MCF 10A (cell line): ENCODE results near the gene RPP40.

GRCh38 chr6:3745009-3745557 lies 6.4 kb downstream of the PXDC1 start:
- PRO-cap, result no peak
- RRBS, result no CpG with 5 or more reads among the region's 15 CpGs

DNA sequence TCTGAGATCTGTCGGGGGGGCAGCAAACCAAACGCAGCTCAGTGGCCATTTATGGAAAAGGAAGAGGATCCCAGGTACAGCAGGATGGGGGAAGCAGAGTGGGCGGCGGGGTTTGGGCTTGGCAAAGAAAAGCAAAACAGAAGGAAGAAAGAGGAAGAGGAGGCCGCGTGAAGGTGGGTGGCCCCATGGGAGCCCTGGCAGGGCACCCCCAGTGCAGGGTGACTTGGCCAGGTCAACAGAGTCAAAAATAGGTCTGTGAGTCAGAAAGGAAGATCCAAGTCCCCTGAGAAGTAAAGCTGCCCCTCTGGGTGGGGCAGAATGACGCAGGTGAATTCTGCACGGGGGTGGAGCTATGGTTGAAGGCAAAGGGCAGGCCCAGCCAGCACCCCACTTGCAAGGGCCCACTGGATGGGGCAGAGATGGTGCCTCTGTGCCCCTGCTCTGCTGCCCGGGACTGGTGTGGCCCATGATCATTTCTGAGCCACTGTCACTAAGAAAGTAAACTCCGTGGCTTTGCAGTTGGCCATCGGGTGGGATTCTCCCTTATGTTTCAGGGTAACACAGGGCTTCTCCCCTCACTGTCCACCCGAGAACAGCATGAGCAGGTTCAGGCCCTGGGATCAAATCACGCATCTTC lies 5.2 kb downstream of the PXDC1 start:
- PRO-cap, result no peak
- RRBS, result no CpG with 5 or more reads among the region's 13 CpGs

- PRO-cap, result no peak
- RRBS, result no CpG with 5 or more reads among the region's 5 CpGs
These were observed 8.1 kb upstream of the FAM50B start for GRCh38 chr6:3841096-3841378.

GRCh38 chr6:4133745-4134568 lies 1.4 kb downstream of the ECI2 start:
- PRO-cap, result bidirectional peak, plus-strand start at chr6:4134497, minus-strand start at chr6:4134437
- RRBS, result no CpG with 5 or more reads among the region's 9 CpGs

GRCh38 chr6:4219556-4219901 lies 84.2 kb upstream of the ECI2 start:
- PRO-cap, result no peak
- RRBS, result no CpG with 5 or more reads among the region's 2 CpGs

DNA sequence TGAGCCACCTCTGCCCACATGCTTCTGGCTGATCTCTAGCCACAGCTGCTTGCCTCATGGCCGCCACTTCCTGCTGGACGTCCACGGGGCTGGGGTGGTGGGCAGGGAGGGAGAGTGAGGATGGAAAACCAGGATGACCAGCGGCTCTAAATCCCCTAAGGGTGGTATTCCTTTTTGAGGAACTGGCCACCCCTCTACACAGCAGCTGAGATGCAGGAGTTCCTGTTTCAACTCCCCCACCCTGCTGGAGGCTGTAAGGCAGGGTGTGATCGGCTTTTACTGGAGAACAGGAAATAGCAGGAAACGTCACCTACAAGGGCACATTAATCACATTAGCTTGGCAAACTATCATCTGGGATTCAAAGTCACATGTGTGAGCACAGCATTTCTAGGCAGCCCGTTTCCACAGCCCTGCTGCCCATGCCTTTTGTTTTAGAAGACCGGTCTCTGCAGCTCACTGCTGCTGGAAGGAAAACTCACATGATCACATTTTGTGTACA lies 181.6 kb upstream of the ECI2 start:
- PRO-cap, result bidirectional peak, plus-strand start at position 430 of the sequence, minus-strand start at position 295 of the sequence
- RRBS, result no CpG with 5 or more reads among the region's 8 CpGs

DNA sequence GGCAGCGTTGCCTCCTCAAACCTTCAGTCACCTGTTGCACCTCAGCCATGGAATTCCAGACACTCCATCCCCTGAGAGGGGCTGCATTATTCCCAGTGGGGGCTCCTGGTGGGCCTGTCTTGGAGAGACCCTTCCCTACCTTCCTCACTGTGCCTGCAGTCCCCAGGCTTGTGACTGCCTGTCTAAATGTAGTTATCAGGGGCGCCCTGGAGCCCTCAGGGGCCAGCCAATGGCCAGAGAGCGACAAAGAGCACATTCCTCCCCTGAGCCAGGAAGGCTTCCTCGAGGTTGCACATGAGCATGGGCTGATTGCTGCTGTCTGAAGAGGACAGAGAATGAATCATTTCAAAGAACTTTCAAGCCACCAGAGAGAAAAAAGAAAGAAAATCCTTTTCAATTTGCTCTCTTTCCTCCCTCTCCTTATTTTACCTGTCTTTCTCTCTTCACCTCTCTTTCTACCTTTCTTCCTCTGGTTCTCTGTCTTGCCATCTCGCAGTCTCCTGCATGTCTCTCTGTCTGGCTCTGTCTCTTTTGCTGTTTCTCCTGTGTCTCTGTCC lies 211.7 kb upstream of the ECI2 start:
- PRO-cap, result no peak
- RRBS, result no CpG with 5 or more reads among the region's 5 CpGs

DNA sequence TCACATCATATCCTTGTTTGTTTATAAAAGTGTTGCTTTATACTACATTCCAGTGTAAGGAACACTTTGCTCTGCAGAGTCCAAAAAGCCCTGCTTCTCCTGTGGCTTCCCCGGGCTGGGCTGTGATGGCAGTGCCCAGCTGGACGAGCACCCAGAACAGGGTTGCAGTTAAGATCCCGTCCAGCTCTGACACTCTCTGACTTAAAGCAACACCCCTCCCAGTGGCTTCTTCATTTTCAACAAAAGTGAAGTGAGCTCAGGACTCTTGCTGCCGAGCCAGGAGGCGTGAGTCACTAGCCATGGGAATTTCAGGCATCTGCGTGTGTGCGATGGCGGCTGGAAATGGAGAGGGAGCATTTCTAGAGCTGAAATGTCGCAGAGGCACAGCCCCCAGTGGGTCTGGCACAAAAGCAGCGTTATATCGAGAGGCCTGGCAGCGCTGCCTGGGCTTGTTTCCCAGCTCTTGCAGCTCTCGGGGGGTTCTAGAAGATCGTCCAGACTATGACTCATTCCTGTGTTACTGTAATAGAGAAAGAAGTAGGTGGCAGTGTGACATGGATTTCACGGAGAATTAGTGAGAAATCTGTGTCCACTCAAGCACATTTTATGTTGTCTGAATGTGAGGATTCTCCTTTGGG lies 216.5 kb upstream of the ECI2 start:
- PRO-cap, result bidirectional peak, plus-strand start at position 305 of the sequence, minus-strand start at position 158 of the sequence
- RRBS, result no CpG with 5 or more reads among the region's 15 CpGs

GRCh38 chr6:4371203-4371838 lies 235.9 kb upstream of the ECI2 start:
- PRO-cap, result no peak
- RRBS, result no CpG with 5 or more reads among the region's 10 CpGs

GRCh38 chr6:4522321-4522783 lies 253.9 kb upstream of the CDYL start:
- PRO-cap, result no peak
- RRBS, result no CpG with 5 or more reads among the region's 7 CpGs

DNA sequence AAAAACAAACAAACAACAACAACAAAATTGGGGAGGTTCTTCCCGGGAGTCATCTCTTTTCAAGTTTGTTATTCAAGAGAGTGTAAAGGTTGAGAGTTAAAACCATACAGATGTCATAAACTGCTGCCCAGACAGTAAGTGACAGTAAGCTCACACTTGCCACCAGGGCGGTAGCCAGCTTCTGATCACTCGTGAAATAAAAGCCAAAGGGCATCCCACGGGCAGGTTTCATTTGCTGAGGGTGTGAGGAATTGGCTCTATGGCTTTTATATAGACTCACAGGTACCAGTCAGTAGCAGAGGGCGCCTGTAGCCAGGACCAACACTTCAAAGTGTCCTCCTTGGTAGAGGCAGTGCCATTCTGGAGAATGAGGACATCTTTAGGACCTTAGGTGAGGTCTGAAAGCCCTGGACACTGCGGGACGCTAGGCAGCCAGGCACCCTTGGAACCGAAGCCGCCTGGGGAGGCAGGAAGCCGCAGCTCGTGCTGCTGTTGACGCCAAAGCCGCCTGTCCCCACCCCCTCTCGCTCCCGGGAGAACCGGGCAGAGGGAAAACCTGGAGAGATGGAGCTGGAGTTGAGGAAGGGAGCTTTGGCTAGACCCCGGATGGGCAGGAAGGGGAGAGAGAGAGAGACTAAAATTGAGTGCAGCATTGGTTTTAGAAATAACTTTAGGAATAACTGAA lies 128.8 kb upstream of the CDYL start:
- PRO-cap, result bidirectional peak, plus-strand start at position 584 of the sequence, minus-strand start at position 476 of the sequence
- RRBS, result 3% methylated on average over 2 of the region's 17 CpGs

DNA sequence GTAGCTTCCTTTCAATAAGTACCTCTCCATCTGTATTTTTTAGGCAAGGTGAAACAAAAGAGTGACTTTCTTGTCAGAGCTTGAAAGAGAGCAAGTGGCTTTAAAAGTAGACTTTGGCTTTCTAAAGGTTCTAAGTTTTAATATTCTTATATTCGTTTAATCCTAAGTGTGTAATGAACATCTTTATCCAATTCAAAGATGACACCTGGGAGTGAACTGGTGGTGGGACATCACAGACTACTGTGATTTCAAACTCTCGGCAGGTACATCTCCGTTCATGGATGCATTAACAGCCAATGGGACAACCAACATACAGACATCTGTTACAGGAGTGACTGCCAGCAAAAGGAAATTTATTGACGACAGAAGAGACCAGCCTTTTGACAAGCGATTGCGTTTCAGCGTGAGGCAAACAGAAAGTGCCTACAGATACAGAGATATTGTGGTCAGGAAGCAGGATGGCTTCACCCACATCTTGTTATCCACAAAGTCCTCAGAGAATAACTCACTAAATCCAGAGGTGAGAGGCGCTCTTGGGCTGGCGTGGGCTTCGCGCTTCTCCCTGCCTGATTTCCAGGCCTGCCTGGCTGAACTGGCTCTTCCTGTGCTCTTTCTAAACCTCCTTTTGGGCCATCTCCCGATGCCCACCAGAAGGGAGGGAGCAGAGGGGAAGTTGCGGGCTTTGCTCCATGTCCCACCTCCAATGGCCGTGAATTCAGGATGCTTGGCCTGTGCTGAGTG lies 68.4 kb downstream of the RPP40 start:
- PRO-cap, result no peak
- RRBS, result no CpG with 5 or more reads among the region's 14 CpGs

- PRO-cap, result bidirectional peak, plus-strand start at chr6:5003819, minus-strand start at chr6:5003611; bidirectional peak, plus-strand start at chr6:5004102, minus-strand start at chr6:5004037
- RRBS, result under 1% methylated on average over 31 of the region's 61 CpGs
These were observed at the start of gene RPP40 for GRCh38 chr6:5003484-5004210. RPP40 (minus strand) TSS chr6:5004037.

DNA sequence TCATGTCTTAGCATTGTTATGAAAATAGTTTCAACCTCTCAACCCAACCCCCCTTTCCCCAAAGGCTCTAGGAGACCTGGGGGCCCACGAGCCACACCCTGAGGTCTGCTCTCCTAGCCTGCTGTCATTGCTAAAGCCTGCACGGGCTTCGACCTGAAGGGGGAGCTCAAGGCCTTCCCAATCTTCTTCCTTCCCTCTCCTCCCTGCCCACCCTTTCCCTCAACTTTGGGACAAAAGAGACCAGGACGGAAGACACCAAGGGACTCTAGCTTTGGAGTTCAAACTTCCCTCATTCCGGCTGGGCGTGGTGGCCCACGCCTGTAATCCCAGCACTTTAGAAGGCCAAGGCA lies 28.0 kb upstream of the PPP1R3G start:
- PRO-cap, result no peak
- RRBS, result no CpG with 5 or more reads among the region's 7 CpGs

- PRO-cap, result no peak
- RRBS, result 95% methylated on average over 2 of the region's 9 CpGs
These were observed 25.8 kb upstream of the PPP1R3G start for GRCh38 chr6:5059262-5059913.

- PRO-cap, result no peak
- RRBS, result no CpG with 5 or more reads among the region's 11 CpGs
These were observed 30.0 kb downstream of the PPP1R3G start for GRCh38 chr6:5115097-5115604.

DNA sequence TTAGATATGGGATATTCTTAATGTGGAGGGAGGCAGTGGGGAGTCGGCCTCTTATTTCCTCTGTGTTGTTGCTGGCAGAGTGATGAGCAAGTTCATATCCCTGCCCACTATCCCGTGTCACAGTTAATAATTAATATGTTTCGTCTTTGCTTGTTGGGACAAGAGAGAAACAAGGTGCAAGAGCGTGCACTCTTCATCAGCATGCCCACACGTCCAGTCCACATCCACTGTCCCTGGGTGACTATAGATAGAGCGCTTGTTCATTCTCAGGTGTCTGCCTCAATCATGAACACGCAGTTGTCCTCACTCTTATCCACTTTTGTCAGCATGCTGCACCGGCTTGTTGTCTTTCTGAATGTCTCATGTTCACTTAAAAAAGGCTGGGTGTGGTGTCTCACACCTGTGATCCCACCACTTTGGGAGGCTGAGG lies 34.0 kb downstream of the PPP1R3G start:
- PRO-cap, result no peak
- RRBS, result no CpG with 5 or more reads among the region's 8 CpGs

DNA sequence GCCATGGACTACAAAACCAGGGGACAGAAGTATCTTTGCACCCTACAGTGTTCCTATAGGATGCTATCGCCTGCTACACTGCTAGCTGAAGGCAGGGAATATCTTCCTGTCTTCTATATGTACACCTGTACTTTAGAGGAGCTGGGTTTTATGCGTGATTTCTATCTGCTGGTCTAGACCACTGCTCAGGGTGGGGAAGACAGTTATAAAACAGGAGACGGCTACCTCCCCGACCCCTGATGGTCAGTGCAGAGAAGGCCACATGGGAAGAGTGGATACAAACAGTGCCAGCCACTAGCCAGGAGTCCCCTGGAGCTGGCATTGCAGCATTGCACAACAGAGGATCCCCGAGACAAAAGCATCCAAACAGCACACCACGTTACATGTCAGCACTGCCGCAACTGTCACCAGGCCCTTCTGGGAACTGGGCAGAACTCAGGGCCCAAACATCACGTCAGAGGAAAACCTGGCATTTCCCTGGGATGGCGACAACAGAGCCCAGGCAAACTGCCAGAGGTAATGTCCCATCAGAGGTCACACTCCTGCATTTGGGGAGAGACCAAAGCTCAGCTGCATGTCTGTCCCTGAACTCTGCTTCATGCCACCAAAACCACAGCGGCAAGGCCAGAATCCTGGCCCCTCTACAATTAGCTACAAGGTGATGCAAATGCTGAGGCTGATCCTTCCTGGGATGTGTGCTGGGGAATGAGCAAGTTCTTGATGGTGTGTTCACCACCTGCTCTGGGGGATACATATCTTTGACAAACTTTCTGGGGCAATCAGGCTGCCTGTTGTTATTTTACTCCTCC lies 36.3 kb downstream of the PPP1R3G start:
- PRO-cap, result no peak
- RRBS, result no CpG with 5 or more reads among the region's 10 CpGs

- PRO-cap, result no peak
- RRBS, result no CpG with 5 or more reads among the region's 12 CpGs
These were observed 195.7 kb downstream of the FARS2 start for GRCh38 chr6:5456863-5457553.

GRCh38 chr6:5508860-5509610 lies 247.7 kb downstream of the FARS2 start:
- PRO-cap, result no peak
- RRBS, result no CpG with 5 or more reads among the region's 16 CpGs